H1 (cell line): Measurements from ENCODE around the genes ABL2 and CEP350.

GRCh38 chr1:178052544-178052930, 41.4 kb upstream of the RASAL2 start:
- RRBS = no CpG with 5 or more reads among the region's 2 CpGs
CAGE:
- cytosol, long polyA plus RNA = no peak
- long polyA plus RNA = no peak
- nucleus, long polyA plus RNA = no peak

DNA sequence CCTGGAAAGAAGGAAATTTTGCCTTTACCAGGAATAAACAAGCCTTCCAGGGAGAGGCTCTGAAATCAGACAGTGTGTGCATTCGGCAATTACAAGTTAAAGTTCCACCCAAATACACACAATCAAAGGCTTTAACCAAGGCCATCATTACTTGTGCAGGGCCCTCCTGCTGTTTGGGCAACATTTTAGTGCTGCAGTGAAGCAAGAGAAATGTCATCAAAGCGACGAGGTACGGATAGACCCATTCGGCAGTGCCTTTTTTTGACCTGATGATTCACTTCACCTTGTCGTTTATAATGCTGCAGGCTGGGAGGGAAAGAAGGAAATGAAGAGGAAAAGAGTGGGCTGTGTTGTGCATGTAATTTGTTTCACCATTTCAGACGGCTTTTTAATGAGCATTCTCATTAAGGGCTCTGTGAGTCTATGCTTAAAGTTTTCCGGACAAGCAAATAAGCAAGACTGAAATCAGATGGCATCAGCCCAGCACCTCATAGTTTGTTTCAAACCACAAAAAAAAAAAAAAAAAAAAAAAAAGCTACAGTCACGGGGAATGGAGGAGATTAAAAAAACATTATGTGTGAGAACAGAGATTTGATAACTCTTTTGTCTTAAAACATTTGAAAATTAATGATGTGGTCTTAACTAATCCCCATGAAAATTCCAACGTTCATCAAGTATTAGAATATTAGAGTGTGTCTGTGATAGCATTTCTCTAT, 40.8 kb upstream of the RASAL2 start:
- RRBS = no CpG with 5 or more reads among the region's 10 CpGs
CAGE:
- cytosol, long polyA plus RNA = no peak
- long polyA plus RNA = no peak
- nucleus, long polyA plus RNA = no peak

- RRBS = no CpG with 5 or more reads among the region's 9 CpGs
CAGE:
- cytosol, long polyA plus RNA = no peak
- long polyA plus RNA = no peak
- nucleus, long polyA plus RNA = no peak
These were observed 35.8 kb upstream of the RASAL2 start for GRCh38 chr1:178058004-178058697.

DNA sequence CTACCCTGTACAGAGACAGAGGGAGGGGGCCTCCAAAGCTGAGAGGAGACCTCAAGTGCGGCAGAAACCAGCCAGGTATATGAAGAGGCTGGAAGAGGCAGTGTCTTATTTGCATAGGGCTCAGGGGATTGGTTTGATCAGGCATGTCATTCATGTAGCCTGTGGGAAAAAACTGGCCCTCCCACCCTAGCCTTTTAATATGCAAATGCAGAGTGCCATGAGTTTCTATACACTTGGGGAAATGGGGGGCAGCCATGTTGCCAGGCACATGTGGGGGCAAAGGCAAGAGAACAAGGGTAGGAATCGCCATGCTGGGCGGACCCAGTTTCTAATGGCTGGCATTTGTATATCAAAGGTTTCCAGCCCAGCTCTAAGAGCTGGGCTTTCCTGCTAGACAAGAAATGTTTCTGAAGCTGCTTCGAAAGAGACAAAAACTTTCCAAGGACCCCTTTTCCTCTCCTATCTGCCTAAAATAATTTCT, 172.8 kb downstream of the RASAL2 start:
- RRBS = no CpG with 5 or more reads among the region's 4 CpGs
CAGE:
- cytosol, long polyA plus RNA = no peak
- long polyA plus RNA = no peak
- nucleus, long polyA plus RNA = no peak

- RRBS = no CpG with 5 or more reads among the region's 3 CpGs
CAGE:
- cytosol, long polyA plus RNA = no peak
- long polyA plus RNA = no peak
- nucleus, long polyA plus RNA = no peak
These were observed 24.7 kb downstream of the TEX35 start for GRCh38 chr1:178537677-178537876.

GRCh38 chr1:178929051-178929546, 58.2 kb upstream of the ANGPTL1 start:
- RRBS = no CpG with 5 or more reads among the region's 1 CpG
CAGE:
- cytosol, long polyA plus RNA = no peak
- long polyA plus RNA = no peak
- nucleus, long polyA plus RNA = no peak

DNA sequence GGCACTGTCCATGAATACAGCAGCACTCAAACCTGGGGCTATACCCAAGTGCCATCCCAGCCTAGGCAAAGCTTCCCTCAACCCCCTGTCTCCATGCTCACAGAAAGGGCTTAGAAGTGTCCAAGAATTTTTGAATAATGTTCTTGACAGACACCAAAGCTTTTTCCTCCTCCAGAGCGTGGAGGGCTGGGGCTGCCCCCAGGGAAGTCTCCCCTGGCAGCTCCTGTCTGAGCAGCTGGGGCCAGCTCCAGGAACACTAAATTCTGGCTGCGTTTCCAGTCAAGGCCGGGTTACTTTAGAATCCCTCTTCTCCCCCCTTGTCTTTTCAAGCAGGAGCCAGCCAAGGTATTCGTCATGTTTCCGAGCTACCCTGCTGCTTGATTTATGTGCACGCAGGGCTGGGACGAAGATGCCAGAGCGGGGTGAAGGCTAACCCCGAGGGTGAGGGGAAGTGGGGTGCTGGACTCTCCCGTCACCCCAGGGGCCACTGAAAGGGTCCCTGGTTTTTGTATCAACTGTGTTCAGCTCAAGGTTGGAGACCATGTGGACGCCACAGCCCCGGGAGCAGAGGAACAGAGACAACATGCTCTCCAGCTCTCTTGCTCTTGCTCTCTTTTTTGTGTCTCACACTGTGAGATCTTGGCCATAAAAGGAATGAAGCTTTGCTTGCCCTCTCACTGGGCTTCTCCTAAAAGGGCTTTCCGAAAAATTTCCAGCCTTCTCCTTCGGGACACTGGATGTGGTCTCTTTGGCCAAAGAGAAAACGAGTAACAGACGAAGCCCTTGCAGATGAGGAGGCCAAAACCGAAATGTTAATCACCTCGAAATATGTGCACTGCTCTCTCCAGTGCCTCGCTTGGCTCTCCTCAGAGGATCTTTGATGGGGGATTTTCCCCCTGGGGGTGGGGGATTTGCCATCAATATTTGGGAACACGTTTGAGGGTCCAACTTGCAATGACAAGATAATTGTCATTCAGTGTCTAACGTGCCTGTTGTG, 68.2 kb upstream of the ANGPTL1 start:
- RRBS = no CpG with 5 or more reads among the region's 21 CpGs
CAGE:
- cytosol, long polyA plus RNA = no peak
- long polyA plus RNA = no peak
- nucleus, long polyA plus RNA = no peak

DNA sequence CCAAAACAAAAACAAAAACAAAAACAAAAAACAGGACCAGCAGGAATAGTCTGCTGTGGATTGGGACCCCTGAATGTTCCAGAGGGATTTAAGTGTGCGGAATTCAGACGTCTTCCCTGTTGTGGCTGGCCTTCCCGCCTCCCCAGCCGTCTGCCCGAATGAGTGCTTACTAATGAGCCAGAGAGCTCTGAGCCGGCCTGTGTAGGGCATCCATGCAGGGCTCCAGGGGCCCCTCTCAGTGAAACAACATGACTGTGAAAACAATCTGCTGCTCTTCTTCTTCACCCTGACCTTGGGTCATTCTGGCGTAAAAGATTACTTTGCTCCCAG, 23.3 kb upstream of the FAM20B start:
- RRBS = no CpG with 5 or more reads among the region's 7 CpGs
CAGE:
- cytosol, long polyA plus RNA = no peak
- long polyA plus RNA = no peak
- nucleus, long polyA plus RNA = no peak

- RRBS = 1% methylated on average over 14 of the region's 50 CpGs
CAGE:
- cytosol, long polyA plus RNA = no peak
- long polyA plus RNA = no peak
- nucleus, long polyA plus RNA = no peak
These were observed 818 bp downstream of the TOR3A start for GRCh38 chr1:179082385-179083390.

- RRBS = no CpG with 5 or more reads among the region's 2 CpGs
CAGE:
- cytosol, long polyA plus RNA = no peak
- long polyA plus RNA = no peak
- nucleus, long polyA plus RNA = no peak
These were observed 43.4 kb downstream of the TOR3A start for GRCh38 chr1:179125099-179125746.

- RRBS = no CpG with 5 or more reads among the region's 10 CpGs
CAGE:
- cytosol, long polyA plus RNA = no peak
- long polyA plus RNA = no peak
- nucleus, long polyA plus RNA = no peak
These were observed 41.5 kb downstream of the ABL2 start for GRCh38 chr1:179187871-179188525.

DNA sequence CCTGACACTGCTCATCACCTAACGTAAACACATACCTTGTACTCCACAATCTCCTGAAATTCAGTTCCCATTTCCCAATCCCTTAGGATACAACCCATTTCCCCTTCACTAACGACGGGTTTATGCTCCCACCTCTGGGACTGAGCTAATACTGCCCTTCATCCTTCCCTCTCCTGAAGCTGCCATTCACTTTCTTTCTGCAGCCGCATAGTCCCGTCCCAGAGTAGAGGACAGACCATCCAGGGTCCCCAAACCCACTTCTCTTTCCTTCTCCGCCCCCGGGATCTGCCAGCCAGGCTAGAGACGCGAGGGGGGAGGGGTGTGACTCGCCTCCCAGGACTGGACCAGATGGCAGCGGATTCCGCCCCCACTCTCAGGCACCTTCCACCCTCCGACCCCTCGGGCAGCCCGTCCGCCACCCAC, 710 bp downstream of the ABL2 start:
- RRBS = no CpG with 5 or more reads among the region's 16 CpGs
CAGE:
- cytosol, long polyA plus RNA = no peak
- long polyA plus RNA = no peak
- nucleus, long polyA plus RNA = no peak

DNA sequence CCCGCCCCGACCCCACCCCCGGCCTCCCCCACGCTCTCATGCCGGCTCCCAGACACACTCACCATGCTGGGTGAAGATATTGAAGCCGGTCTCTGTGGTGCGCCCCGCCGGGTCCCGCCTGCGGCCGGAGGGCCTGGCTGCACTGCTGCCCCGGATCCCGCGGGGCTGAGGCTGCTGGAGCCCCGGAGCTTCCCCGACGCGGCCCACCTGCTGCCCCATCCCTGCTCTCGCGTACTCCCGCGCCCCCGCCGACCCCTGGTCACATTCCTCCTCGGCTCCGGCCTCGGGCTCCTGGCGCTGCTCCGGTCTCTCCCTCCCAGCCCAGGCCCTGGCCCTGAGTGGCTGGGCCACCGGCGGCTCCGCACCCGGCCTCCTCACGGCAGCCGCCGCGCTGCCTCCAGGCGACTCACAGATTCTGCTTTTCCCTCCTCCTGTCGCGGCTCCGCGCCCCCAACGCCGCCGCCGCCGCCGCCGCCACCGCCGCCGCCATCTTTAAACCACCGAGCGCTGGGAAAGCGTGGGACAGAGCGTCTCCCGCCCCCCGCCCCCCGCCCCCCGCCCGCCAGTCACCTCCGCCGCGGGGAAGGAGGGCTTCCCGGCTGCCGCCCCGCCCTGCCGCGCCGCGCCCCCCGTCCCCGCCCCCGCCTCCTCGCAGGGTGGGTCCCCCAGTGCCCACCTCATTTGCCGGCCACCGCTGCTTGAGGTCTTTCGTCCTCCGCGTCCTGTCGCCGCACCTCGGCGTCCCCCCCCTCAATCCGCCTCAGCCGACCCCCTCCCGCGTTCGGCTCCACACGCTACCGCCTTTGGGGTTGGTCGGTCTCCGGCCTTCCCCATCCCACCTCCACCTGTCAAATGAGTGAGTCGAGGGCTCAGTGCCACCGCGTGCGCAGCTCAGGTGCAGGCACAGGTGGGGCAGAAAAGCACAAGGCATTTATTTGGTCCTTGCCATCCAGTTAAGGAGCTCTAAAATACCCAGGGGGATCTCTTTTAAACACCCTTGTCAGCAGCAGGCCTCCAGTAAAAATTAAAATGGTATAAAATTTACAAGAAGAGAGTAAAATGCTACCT, at the start of gene ABL2:
TSS of gene ABL2 (minus strand) at position 499 of the 1,068 bp plus-strand sequence.
- RRBS = 1% methylated on average over 19 of the region's 98 CpGs
CAGE:
- cytosol, long polyA plus RNA = no peak
- long polyA plus RNA = start-site peak on the minus strand centred at position 225 of the sequence, 631 bp wide, 23 and 25 reads in 2 replicates
- nucleus, long polyA plus RNA = start-site peak on the minus strand centred at position 470 of the sequence, 125 bp wide, 29 reads

GRCh38 chr1:179564513-179564954, 11.2 kb downstream of the NPHS2 start:
- RRBS = no CpG with 5 or more reads among the region's 2 CpGs
CAGE:
- cytosol, long polyA plus RNA = no peak
- long polyA plus RNA = no peak
- nucleus, long polyA plus RNA = no peak

DNA sequence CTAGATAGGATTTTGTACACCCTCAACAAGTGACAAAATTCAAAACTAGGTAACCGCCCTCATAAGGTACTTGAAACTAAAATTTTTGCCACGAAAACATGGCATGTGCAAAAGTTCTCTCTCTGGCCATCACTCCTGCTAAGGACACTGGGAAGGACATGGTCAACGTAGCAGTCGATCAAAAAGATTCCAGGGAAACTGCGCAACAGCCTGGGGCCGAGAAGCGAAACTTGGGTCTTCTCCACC, 369 bp upstream of the TOR1AIP1 start:
- RRBS = no CpG with 5 or more reads among the region's 7 CpGs
CAGE:
- cytosol, long polyA plus RNA = no peak
- long polyA plus RNA = no peak
- nucleus, long polyA plus RNA = no peak

DNA sequence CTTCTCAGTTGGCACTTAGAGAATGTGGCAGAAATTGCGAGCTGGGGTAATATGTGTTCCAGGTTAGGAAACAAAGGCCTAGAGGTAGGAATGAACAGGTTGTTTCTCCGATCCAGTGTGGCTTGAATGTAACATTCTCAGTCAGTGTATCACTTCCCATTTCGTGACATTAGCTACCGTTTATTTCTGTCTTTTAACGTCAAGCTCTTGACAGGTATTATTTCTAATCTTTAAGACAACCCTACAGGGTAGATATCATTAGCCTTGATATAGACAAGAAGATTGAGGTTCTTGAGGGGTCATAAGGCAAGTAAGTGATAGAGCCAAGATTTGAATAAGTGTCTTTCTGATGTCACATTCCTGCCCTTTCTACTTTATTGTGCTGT, 2.8 kb upstream of the CEP350 start:
- RRBS = no CpG with 5 or more reads among the region's 5 CpGs
CAGE:
- cytosol, long polyA plus RNA = no peak
- long polyA plus RNA = no peak
- nucleus, long polyA plus RNA = no peak

GRCh38 chr1:179954233-179954978, at the start of gene CEP350:
CEP350 (plus strand) TSS chr1:179954810.
- RRBS = no CpG with 5 or more reads among the region's 48 CpGs
CAGE:
- cytosol, long polyA plus RNA = no peak
- long polyA plus RNA = start-site peak on the plus strand at chr1:179954583-179954814, 89 and 97 reads in 2 replicates
- nucleus, long polyA plus RNA = start-site peak on the plus strand at chr1:179954772-179954811, 199 reads

DNA sequence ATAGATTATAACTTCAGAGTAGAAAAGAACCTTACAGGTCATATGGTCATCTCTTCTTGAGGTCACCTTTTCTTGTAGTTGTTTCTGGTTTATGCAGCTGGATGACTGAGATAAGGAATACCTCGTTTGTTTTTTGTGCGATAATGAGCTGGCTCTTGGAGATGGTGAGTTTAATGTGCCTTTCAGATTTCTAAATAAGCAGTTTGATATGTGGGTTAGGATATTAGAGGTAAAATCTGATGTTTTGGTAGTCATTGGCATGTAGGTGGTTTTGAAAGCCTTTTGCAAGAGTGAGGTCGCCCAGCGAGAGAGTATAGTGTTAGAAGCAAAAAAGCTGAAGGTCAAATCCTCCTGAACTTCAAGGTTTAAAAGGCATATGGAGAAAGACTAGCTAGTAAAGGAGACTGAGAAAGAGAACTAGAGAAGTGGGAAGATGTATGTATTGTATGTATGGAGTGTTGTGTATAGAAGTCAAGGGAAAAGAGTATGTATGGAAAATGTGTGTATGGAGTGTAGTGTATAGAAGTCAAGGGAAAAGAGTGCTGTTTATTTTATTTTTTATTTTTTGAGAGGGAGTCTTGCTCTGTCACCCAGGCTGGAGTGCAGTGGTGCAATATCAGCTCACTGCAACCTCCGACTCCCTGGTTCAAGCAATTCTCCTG, 17.5 kb downstream of the CEP350 start:
- RRBS = no CpG with 5 or more reads among the region's 5 CpGs
CAGE:
- cytosol, long polyA plus RNA = no peak
- long polyA plus RNA = no peak
- nucleus, long polyA plus RNA = no peak

DNA sequence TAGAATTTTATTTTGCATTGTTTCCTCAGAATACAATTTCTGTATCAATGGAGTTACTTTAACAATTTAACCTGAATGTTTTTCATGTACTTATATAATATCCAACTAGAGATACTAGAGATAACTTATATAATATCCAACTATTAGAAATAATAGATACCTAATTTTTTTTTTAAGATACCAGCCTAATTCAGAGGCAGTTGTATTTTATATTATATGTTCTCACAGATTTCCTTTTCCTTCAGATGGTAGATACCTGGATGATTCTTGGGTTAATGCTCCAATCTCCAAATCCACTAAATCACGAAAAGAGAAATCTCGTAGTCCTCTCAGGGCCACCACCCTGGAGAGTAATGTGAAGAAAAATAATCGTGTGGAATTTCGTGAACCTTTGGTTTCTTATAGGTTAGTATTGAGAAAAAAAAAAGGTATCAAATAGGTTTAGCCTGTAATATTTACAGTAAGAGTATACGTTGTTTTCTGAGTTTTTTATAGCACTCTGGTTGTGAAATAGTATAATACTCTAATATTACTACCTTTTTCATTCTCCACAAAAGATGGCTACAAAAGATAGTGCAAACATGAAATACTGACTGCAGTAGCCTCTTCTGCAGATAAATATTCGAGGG, 37.3 kb downstream of the CEP350 start:
- RRBS = no CpG with 5 or more reads among the region's 6 CpGs
CAGE:
- cytosol, long polyA plus RNA = no peak
- long polyA plus RNA = no peak
- nucleus, long polyA plus RNA = no peak

- RRBS = no CpG with 5 or more reads among the region's 1 CpG
CAGE:
- cytosol, long polyA plus RNA = no peak
- long polyA plus RNA = no peak
- nucleus, long polyA plus RNA = no peak
These were observed 74.3 kb upstream of the QSOX1 start for GRCh38 chr1:180080323-180080848.